Vein endothelial cell (primary cell): ENCODE data around the gene SPATA16.

GRCh38 chr3:172343865-172344231, 104.4 kb downstream of the GHSR start:
- CAGE, long polyA plus RNA = no peak

DNA sequence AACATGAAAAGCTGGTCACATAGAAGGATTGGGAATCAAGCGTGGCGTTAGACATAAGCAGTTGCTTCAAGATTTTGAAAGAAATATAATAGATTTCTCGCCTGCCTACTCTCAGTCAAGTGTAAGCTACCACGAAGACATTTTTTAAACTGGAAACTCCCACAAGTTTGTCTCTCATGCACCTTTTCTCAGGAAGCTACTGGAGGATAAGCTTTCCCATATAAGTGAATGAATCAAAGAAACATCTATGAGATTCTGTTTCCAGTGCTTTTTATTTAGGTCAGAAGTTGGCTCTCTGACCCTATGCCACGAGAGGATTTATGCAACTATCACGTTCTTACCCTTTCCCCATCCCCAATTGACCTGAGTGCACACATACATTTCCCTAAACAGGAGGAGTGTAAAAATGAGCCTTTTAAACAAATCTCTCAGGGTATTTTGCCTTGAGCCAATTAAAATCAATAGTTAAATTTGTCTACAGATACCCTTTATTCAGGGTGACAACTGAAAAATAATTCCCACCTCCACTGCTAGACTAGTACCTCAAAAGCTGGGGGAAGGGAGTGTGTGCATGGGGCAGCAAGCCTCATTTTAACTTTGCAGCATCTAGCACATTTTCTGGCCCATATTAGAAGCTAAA, 45.0 kb downstream of the GHSR start:
- CAGE, long polyA plus RNA = no peak

DNA sequence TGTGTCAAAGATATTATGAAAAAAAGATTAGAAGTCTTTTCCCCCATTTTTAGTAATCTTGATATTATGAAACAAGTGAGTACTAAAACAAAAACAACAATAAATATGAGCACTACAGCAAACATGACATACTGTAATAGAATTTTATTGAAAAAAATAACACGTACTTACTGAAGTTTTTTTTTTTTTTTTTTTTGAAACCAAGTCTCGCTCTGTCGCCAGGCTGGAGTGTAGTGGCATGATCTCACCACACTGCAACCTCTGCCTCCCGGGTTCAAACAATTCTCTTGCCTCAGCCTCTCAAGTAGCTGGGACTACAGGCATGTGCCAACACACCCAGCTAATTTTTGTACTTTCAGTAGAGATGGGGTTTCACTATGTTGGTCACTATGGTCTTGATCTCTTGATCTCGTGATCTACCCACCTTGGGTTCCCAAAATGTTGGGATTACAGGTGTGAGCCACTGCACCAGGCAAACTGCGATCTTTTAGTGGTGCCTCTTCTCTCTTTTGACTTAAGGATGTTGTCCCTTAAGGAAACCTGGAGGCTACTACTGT, 17.6 kb downstream of the TNFSF10 start:
- CAGE, long polyA plus RNA = no peak

DNA sequence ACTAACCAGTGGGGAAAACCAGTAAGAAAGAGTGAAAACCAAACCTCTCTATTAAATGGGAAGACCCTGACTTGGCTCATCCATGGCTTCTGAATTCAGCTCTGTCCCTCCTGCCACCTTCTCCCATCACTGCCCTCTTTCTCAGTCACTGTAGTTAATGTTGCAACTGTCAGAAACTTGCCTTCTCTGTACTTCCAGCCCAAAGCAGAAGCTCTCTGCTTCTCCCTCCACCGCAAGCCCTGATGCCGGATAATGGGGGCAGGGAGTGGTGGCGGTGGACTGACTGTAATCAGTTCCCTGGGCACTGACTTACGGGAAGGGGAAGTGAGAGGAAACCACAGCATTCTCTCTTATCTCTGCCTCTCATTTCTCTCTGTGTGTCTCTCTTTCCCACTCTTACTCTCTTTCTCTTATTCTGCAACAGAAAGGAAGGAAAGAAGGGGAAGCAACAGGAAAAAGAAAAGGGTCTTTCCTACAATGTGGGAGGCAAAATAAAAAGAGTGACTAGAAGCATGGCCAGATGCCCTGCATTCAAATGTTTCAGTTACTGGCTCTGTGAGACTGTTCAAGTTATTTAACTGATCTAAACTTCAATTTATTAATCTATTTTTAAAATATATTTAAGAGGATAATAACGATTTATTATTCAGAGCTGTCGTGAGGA, 10.8 kb downstream of the TNFSF10 start:
- CAGE, long polyA plus RNA = no peak

DNA sequence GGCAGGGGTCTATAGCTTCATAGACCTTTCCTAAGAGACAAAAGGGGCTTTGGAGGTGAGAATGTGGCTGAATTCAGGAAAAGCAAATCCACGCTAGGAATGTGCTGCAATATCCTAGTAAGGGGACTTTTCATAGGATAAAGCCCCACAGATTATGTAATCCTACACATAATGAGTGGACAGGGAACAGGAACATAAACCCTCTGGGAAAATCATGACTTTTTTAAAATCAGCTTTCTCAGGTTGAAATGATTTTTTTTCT, 1.4 kb downstream of the NCEH1 start:
- CAGE, long polyA plus RNA = no peak

GRCh38 chr3:173140962-173141303, at the start of gene SPATA16:
Gene SPATA16, minus strand, starts transcription at chr3:173141235.
- CAGE, long polyA plus RNA = no peak

DNA sequence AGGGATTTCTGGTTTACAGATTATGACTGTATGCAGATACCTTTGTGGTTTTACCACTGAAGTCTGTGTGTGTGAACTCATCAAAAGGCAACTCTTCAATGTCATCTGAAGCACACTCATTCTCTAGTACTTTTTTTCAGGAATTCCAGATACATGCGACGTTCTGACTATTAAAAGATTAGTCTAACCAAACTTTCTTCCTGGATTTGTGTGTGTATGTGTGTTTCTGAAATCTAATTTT, 188.6 kb downstream of the NLGN1 start:
- CAGE, long polyA plus RNA = no peak

- CAGE, long polyA plus RNA = no peak
Measured at GRCh38 chr3:174442725-174443589, 416.2 kb upstream of the NAALADL2 start.

DNA sequence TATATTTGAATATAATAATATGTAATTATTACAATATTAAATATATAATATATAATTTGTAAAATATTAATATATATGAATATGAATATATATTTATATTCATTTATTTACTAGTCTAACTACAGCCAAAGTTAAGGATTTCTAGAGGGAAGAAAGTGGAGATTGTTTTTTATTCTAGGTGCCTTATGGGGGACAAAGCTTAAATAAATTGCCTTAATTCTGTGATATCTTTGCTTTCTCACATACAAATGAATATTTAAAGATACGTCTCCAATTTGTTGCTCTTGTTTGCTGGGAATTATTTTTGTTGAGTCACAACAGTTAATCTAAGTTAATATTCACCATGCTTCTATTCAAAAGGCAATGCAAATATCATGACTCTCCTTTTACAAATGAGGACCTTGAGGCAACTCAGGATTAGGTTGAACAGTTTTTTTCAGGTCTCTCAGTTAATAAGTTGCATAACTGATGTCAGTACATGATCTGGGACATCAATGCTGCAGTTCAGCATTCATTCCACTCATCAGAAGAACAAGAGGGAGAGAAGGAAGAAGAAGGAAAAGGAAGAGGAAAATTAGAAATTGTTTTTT, 908 bp upstream of the NAALADL2 start:
- CAGE, long polyA plus RNA = no peak

GRCh38 chr3:176360511-176360893, 836.8 kb downstream of the TBL1XR1 start:
- CAGE, long polyA plus RNA = no peak

- CAGE, long polyA plus RNA = no peak
Measured at GRCh38 chr3:176853471-176853922, 343.8 kb downstream of the TBL1XR1 start.

DNA sequence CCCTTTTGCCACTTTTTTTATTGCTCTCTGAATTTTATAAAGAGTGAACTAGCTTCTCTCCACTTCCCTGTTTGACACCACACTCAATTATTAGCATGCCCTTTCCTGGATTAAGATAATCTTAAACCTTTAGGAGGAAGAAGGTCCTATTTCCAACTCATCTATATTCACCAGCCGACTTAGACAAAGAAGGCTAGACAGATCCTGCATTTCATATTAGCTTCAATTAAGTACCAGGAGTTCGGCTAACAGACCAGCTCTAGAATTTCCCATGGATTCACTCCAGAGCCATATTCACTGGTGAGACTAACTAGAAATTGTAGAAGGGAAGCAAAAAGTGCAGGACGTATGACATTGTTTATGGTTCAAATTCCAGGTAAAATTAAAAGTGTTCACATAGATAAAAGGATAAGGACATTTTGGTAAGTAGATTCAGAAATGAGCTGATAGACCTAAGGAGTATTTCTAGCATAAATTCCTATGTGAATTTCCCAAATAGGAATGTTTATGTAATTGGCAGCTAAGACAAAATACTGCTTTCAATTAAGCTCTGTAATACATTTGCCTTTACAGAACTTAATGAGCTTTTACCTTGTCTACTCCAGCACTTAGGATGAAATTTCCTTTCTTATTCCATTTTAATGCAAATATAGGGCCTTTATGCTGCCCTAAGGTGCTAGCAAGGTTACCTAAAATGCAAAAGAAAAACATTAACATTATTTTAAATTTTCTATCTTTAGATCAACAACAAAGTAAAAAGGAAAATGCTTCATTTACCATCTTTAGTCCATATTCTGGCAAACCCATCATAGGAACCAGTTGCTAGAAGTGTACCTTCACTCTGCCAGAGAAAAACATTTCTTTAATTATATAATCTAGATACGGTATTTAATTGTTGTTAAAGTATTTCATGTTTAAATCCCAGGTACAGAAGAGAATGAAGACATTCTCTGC, 150.3 kb downstream of the TBL1XR1 start:
- CAGE, long polyA plus RNA = no peak

- CAGE, long polyA plus RNA = no peak
Measured at GRCh38 chr3:177211555-177212544, 14.6 kb upstream of the TBL1XR1 start.

DNA sequence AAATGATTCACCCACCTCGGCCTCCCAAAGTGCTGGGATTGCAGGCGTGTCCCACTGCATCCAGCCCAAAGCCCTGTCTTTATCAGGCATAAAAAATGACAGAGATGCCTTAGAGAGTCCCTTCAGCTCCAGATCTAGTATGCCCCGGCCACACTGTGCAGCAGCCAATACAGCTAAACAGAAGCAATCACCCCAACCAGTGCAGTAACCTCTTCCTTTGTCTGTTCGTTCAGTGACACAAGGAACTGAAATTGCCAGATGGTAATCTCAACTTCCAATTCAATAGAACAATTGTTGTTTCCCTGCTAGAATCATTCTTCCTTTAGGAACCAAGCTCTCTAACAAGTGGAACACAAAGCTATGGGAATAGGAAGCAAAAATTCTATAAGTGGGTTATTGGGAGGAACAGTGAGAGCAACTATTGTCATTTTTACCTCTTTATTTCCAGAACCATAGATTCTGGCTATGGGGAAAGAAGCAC, 128.0 kb upstream of the TBL1XR1 start:
- CAGE, long polyA plus RNA = no peak

DNA sequence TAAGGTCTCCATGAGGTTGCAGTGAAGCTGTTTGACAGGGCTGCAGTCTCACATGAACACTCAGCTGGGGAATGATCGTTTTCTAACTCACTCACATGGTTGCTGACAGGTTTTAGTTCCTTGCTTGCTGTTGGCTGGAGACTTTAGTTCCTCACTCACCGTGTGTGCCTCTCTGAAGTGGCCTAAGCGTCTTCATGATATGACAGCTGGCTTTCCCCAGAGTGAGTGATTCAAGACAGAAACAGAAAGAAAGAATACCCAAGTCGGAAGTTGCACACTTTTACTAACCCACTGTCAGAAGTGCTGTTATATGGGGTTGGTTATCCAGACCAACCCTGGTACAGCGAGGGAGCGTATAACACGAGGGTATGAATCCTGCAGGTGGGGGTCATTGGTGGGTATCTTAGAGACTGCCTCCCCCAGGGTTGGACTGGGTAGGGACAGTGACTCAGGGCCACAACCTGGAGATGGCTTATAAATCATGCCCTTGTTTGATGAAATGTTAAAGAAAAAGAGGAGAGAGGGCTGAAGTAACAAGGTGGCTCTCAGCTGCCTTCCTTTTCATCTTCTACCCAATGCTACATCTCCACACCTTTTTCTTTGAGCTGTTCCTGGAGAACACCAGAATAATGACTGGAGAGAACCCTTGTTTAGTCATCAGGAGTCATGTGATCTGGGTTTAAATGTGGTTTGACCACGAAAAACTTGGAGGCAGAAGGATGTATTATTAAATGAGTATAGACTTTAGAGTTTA, 230.0 kb upstream of the TBL1XR1 start:
- CAGE, long polyA plus RNA = no peak

DNA sequence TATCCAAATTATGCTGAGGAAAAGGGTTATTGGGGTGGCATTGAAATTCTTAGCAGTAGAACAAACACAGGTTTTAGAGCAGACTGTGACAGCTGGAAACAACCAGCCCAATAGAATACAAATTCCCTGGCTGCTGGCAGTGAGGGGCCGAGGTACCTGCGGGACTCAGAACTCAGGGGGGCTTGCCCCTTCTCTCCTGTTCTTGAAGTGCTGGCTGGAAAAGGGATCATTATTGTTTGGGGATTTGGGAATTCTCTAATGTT, 338.5 kb upstream of the TBL1XR1 start:
- CAGE, long polyA plus RNA = no peak

DNA sequence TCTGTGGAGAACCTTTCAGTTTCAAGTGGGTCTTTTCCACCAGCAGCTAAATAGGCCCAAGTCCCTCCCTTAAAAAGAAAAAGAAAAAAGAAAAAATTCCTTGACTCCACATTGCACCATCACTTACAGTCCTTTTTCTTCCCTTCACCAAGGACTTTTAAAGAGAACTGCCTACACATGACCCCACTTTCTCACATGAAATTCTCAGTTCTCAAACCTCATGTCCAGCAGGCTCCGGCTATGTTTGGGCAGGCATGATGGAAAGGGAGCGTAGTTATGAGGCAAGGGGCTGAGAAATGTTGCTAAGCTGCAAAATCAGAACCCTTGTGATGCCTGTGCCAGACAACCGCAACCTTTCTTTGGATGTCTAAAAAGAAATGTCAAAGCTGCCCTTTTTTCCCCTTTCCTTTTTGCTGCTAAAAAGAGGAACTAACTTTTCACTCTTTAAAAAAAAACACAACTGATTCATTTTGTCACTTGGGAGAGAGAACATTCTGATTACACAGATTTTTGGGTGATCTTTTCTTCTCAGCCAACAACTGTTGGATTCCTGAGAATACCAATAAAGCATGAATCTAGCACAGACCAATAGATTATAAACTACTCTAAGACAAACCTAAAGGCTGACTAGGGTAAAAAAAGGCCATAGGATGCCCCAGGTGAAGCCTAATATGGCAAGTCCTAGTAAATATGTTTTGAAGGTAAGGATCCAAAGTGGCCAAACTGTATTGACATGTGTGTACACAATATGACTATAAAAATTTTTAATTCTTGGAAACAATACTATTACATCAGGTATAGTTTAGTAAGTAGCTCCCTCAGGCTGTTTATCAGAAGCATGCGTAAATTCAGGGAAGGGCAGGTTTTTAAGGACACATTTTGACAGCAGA, 19.1 kb downstream of the GNB4 start:
- CAGE, long polyA plus RNA = no peak

- CAGE, long polyA plus RNA = no peak
Measured at GRCh38 chr3:179652487-179652924, 334 bp upstream of the USP13 start.

DNA sequence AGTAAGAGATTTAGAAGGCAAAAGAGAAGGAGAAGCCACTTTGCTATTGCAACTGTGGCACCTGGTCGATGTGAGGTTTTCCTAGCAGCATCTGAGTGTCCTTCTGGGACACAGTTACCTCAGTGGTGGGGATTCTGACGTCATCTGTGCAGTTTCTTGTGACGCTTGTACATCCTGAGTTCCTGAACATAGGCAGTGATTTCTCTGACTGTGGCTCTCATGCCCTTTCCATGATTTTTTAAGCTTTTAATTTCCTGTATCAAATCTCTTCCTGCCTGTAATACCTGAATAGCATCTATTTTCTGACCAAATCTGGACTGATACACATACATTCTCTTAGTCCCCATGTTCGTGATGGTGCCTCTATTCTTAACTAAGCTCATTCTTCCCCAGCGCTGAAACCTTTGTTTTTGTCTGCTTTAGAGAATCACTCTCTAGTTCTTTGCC, 9.0 kb downstream of the USP13 start:
- CAGE, long polyA plus RNA = no peak

GRCh38 chr3:179731432-179732177, 78.8 kb downstream of the USP13 start:
- CAGE, long polyA plus RNA = no peak